ENCODE measurements around a stretch of chr21.

GRCh38 chr21:15732191-15732632 lies 2.4 kb downstream of the USP25 start:
- PRO-cap = no peak

DNA sequence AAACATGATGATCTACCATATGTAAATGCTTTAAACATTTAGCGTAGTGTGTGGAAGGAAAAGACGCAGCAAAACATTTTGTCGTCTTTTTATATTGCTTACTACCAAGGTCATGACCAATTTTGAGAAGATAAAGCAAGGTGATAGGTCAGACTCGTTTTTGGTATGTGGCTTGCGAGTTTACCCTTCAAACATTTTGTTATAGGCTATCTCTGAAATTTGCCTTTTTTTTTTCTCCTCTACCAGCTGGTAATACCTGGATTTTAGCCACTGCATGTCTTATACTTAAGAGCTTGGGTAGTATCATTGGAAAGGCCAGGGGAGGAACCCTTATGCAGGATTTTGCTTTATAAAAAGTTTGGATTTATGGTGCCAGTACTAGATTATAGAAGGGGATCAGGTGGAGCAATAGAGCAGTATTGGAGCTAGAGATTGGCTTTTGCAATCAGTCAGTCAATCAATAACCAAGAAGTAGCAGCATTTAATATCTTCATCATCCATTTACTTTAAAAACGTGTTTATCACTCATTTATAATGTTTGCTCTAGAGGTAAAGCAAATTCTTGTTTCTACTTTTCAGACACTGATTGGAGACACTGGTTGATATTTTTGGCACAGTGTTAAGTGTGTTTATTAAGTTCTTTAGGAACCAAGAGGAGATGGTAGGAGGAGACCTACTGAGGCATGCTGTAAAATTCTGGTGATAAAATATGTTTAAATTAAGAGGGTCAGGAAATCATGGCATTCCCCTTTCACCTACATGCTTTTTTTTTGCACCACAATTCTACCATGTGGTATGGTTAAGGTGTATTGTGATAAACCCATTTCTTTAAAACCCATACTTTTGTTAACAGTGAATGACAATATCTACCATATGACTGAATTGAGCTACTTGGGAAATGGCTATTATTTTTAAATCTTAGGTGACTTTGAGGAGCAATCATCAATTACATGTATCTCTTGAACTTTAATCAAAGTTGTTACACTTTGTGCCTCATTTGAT lies 58.5 kb downstream of the USP25 start:
- PRO-cap = no peak

DNA sequence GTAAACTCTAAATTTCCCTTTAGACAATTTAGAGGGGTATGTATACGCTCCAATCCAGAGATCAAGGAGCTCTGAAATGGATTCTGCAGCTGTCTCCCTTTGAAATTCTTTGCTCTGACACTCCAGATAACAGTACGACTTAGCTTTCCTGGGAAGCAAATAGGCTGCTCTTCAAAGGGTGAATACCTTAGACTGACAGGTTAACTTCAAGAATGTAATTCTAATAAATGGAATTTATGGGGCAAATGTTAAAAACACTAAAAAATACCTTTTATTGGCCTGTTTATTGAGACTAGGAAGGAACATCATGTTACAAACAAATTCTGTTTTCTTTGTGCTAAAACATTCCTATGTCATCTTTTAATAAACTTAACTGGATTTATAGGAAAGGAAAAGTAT lies 357.2 kb downstream of the USP25 start:
- PRO-cap = no peak

- PRO-cap = no peak
Measured at GRCh38 chr21:16534190-16534968, 804.6 kb downstream of the USP25 start.

- PRO-cap = no peak
Measured at GRCh38 chr21:16579742-16579941, 849.9 kb downstream of the USP25 start.

DNA sequence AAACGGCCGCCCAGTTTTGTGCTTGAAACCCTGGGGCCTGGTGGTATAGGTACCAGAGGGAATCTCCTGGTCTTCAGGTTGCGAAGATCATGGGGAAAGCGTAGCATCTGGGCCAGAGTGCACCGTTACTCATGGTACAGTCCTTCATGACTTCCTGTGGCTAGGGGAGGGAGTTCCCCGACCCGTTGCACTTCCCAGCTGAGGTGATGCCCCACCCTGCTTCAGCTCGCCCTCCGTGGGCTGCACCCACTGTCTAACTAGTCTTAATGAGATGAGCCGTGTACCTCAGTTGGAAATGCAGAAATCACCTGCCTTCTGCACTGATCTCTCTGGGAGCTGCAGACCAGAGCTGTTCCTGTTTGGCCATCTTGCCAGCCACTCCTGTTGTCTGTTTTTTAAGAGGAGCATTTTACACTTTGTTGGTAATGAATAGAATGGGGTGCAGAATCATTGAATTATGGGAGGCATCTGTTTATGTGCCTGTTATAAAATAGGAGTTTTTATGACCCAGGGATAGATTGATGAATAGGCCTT lies 43.3 kb downstream of the C21orf91 start:
- PRO-cap = no peak

DNA sequence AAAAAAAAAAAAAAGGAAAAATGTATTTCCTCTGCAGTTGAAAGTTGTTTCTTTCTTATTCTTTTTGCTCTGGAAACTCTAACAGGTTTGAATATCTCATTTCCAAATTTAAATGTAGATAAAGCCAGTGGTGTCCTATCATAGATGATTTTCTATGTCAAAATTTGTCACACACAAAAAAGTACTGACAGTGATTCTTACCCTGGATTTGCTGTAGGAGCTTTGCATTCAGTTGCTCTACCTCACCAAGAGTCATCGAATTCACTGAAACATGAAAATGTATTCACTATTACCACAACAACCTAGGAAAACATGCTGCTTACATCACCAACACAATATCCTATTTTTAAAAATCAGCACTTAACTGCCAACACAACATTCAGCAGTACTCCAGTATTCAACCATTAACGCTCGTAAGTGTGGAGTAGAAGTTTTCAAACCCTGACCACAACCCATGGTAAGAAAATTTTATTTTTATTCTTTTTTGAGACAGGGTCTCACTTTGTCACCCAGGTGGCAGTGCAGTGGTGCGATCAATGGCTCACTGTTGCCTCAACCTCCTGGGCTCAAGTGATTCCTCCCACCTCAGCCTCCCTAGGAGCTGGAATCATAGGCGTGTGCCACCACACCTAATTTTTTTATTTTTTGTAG lies 24.0 kb downstream of the C21orf91 start:
- PRO-cap = no peak

GRCh38 chr21:18832914-18833518 lies 429.4 kb upstream of the TMPRSS15 start:
- PRO-cap = no peak

- PRO-cap = no peak
Measured at GRCh38 chr21:19226673-19227001, 823.1 kb upstream of the TMPRSS15 start.

DNA sequence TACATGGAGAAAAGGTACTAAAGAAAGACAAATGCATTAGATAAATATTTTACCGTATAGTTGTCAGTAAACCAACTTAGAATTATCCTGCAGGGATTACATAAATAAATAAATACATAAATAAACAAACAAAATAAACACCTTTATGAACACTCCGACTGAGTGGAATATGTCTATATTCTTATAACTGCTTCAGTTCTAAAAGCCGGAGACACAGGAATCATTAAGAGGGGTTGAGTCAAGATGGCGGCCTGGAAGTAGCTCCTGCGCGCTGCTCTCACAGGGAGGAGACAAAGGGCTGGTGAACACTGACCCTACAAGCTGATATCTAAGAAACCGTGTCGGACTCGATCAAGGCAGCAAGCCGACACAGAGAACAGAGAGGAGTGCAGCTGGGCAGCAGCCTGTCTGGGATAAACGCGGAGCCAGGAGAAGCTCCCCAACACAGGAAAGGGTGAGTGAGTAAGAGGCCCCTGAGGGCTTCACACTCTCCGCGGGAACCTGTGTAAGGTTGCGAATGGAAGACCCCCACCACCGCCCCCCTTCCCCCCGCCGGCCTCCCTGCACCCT lies 1098.6 kb upstream of the NCAM2 start:
- PRO-cap = no peak

- PRO-cap = no peak
Measured at GRCh38 chr21:24545402-24545791, 1061.9 kb downstream of the MRPL39 start.

DNA sequence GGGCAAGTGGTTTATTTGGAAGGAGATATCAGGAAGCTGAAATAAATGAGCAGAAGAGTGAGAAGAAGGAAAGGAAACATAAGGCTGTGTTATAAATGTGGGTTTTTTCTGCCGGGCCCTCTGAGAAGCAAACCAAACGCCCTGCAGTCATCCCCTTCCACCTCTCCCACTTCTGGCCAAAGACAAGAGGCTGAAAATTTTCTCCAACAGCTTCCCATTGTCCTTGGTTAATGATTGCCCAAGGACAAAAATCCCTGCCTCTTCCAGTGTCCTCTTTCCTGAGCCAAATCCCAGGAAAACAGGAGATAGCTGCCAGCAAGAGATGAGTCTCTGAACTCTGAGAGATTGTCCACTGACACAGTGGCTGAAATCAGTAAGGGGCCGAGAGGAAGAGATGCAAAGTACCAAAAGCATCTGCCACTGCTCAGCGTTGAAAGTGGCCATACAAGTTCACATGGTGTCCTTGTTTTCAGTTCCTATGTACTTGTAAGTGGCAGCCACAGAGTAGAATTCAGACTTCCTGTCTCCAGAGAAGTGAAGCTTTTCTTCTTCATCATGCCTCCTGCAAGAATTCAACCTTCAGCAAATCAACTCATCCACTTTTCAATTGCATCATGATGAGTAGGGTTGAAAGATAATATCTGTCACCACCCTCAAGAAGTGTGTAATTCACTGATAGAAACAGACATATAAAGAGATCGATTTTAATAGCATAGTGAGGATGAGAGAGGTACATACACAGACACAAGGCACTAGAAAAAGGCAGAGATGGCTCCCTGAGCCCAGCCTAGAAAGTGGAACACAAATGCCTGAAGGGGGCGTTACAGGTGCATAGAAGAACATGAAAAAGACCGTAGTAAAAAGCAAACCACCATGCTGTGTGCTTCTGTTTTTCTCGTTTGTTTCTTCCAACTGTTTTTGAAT lies 185.9 kb downstream of the MRPL39 start:
- PRO-cap = no peak

GRCh38 chr21:25895884-25896353 lies 161.1 kb downstream of the GABPA start:
- PRO-cap = no peak

- PRO-cap = no peak
Measured at GRCh38 chr21:25903477-25904054, 168.8 kb downstream of the GABPA start.

DNA sequence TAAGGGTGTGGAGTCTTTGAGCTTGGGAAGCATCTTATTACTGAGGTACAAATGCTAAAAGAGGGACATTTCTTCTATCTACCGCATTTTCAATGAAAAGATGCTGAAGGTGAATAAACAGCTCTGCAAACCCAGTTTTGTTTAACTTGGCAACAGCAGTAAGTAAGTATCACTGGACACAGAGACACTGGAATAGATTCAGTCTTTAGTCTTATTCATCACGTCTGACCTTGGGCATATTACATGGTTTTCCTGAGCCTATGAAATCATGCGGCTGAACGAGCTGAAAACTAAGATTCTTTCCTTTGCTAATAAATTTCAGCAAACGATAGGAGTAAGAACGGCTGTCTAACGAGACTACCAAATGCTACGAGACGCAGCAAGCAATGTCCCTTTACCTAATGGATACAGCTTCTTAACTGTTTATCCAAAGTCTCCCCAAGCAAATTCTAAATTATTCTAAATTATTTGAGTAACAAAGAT lies 207.4 kb downstream of the GABPA start:
- PRO-cap = no peak

- PRO-cap = no peak
Measured at GRCh38 chr21:26107585-26108002, 63.0 kb downstream of the APP start.

DNA sequence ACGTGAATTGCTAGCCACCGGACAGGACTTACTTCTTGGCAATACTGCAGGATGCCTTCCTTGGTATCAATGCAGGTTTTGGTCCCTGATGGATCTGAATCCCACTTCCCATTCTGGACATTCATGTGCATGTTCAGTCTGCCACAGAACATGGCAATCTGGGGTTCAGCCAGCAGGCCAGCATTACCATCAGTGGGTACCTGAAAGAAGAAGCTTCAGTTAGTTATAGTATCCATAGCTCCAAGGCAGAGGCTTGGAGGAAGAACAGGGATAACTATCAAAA lies 58.7 kb downstream of the APP start:
- PRO-cap = no peak

GRCh38 chr21:26115712-26116273 lies 54.8 kb downstream of the APP start:
- PRO-cap = no peak

DNA sequence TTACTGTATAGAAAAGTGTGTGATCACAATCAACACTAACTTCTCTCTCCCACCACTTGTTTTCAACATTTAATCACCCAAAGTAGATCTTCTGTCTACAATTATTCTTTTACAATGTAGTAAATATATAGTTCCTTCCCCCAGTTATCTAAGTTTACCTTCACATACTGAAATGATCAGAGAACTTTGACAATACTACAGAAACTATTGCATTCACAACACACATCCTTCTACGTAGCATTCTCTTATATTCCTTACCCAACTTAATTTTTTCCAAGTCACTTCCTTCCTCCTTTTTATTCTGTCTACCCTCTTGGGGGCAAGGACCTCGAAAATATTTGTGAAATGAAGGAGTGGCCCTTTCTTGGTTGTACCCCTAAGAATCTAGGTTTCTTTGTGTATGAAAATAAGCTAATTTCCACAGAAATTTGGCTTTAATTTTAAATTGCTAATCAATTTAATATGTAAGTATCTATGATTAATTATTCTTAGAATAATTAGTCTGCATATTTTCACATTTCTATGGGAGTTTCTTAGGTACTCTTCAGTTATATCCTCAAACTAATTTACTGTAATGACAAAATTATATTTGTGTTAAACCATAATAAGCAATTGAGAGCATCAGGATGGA lies 9.3 kb downstream of the APP start:
- PRO-cap = no peak

DNA sequence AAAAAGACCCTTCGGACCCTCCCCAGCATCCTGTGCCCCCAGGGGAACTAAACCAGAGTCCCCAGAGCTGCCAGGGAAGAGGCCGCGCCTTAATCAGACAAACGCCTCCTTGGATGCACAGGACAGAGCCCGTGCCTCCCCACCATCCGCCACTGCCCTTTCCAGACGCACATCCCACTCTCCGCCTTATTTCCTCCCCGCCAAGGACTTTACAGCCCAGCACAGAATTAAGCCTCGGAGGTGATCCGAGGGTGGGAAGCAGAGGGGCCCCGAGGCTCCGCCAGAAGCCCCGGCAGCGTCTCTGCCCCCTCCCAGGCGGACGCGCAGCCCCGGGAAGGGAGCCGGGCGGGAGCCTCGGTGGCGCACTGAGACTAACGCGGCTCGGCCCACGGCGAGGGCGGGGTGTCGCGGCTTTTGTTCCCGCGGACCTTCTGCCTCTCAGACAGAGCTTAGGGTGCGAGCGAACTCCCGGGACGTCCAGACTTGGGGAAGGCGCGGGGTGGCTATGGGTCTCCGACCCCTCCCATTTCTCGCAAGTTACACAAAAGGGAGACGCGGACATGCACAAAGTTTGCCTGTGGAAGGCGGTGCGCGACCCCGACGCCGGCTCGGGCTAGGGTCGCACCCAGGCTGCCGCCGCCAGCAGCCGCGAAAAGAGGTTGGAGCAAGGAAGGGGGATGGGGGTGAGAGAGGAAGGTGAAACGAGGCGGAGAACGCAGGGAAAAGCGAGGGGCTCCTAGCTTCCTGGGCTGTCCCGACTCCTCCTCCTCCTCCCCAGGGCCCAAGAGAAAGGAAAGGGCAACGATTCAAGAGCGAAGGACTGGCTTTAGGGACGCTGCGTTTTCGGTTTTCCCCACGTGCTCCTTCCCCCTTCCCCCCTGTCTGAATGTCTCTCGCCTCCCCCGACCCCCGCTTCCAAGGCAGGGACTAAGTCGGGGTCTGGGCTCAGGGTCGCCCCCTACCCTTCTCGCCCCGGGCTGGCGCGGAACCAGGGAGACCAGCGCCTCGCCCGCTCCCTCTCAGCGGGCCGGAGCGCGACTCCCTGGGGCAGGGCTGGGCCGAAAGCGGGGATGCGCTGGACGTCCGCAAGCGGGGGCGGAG lies 879 bp downstream of the APP start:
- PRO-cap = no peak

Measured in SUDHL5 (cell line).